Pericardium (tissue), 1 donor: Measurements from ENCODE around the gene EVC2.

DNA sequence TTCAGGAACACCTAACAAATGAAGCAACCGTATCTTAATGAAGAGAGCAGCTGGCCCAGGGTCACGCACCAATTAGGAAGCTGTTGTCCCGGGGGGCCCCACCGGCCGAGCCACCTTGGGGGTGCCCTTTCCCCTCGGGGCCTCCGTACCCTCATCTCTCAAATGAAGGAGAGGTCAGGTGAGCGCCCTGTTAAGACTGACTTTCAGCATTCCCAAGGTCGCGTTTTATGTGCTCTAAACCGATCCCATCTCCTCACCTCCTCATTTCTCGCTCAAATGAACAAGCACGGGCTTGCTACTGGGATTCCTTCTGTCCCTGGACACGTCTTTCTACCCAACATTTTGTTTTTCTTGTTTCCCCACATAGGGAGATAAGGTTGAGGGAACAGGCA, 749 bp downstream of the LRPAP1 start:
- RRBS = no CpG with 5 or more reads among the region's 14 CpGs

DNA sequence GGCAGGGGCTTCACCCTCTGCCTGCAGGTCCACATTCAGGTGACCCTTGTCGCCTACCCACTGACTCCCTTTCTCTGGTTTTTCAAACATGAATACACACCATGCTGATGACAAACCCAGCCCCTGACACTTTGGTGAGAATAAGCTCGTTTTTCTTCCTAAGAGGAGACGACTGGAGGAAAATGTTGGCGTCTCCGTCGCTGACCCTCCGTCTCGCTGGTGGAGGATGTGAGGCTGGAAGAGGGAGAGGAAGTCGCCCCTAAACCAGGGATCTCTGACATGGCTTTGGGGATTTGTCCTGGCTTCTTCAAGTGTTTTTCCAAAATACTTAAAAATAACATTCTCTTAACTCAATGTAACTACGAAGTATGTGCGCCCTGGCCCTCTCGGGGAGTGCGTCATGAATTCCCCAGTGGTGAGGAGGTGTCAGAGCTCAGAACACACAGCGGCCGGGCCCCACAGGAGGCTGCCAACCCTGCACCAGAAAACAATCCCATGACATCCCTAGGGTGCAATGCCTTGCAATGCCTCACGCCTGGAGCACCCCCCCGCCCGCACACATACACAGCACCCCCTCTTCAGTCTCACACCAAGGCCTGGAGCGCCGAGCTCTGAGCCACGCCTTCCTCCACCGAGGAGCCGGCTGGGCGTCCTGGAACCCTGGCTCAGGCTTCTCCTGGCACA, 108.5 kb upstream of the ADRA2C start:
- RRBS = 21% methylated on average over 2 of the region's 24 CpGs

- RRBS = 55% methylated on average over 8 of the region's 27 CpGs
These were observed 22.0 kb upstream of the ADRA2C start for GRCh38 chr4:3744029-3744700.

DNA sequence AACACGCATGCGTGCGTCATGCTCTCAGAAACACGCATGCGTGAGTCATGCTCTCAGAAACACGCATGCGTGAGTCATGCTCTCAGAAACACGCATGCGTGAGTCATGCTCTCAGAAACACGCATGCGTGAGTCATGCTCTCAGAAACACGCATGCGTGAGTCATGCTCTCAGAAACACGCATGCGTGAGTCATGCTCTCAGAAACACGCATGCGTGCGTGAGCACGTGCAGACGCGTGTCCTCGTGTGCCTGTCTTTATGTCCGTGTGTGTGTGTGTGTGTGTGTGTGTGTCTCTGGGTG, 19.6 kb upstream of the ADRA2C start:
- RRBS = no CpG with 5 or more reads among the region's 23 CpGs

GRCh38 chr4:4648718-4649602, 107.1 kb upstream of the STX18 start:
- RRBS = no CpG with 5 or more reads among the region's 10 CpGs

- RRBS = no CpG with 5 or more reads among the region's 8 CpGs
These were observed 131.0 kb upstream of the STX18 start for GRCh38 chr4:4672974-4673203.

- RRBS = no CpG with 5 or more reads among the region's 3 CpGs
These were observed 6.2 kb upstream of the STK32B start for GRCh38 chr4:5045080-5045480.

DNA sequence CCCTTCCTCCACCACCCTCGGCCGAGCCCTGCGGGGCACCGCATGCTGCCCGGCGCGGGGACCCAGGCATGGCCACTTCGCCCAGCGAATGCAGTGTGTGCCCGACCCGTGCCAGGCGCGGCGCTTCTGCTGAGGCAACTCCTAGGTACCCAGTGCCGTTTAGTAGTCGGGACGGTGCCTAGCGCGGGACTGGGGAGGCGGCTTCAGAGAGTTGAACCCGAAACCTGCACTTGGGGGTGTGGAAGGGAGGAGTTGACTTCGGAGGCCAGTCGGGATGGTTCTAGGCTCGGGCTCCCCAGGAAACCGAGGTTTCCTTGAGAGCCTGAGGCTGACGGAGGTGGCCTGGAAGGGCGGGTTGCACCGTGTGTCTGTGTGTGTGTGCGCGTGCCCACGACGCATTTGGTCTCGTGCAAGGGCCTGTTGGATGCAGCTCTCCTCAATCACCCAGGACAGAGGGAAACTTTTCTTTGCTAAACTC, 717 bp downstream of the STK32B start:
- RRBS = no CpG with 5 or more reads among the region's 33 CpGs

DNA sequence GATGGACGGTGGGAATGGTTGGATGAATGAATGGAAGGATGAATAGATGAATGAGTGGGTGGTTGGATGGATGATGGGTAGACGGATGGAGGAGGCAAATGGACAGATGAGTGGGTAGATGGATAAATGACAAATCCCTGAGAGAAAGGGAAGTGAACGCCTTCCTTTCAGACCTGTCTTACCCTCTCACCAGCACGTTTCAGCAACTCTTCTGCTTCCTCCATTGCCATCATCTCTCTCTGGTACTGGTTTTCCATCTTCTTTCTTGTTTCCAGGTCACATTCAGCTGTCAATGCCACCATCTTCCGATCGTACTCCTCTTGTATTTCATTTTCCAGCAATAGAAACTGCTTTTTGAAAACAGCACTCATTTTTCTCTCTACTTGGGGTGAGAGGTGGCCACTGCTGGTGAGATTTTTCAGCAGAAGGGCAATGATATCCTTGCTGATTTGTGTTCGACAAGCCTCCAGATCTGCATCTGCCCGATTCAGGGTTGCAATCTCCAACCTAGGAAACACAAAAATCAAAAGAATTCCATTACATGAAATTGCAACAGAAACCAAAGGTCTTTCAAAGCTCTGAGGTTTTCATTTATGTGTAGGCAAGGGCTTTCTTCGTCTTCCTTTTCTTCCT, 67.9 kb downstream of the EVC2 start:
- RRBS = no CpG with 5 or more reads among the region's 9 CpGs

GRCh38 chr4:5708056-5709289, at the start of gene EVC2:
Gene EVC2 (minus strand): TSS chr4:5708559.
- RRBS = 3% methylated on average over 45 of the region's 89 CpGs

DNA sequence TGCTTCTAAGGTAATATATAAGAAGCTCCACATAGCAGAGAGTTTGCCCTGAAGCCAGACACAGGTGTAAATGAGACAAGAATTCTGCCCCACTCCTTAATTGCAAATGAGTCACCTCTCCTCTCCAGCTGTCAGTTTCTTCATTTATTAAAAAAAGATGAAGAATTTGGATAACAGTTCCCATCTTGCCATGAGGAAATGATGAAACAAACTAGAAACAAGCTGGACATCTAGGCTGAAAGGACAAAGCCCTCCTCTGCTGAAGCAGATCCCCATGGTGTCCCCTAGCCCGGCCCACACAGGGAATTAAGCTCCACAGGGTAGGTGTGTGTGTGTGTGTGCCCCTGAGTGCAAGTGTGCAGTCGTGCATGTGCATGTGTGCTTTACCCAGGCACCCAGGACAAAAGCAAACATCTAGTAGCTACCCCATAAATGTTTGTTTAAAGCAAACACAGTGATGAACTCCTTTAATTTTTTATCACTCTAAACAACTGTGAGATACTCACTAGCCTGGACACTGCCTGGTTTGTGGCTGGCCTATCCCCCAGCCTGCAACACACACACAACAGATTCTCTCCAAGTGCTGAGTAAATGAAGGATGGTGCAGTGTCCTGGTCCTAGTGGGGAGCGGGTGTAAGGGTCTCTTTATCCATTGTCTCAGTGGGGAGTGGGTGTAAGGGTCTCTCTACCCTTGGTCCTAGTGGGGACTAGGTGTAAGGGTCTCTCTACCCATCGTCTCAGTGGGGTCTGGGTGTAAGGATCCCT, 853 bp upstream of the EVC start:
- RRBS = no CpG with 5 or more reads among the region's 4 CpGs

- RRBS = 73% methylated on average over 3 of the region's 24 CpGs
These were observed 7.5 kb downstream of the WFS1 start for GRCh38 chr4:6276938-6277767.

GRCh38 chr4:6692800-6693183, 886 bp upstream of the S100P start:
- RRBS = no CpG with 5 or more reads among the region's 2 CpGs

DNA sequence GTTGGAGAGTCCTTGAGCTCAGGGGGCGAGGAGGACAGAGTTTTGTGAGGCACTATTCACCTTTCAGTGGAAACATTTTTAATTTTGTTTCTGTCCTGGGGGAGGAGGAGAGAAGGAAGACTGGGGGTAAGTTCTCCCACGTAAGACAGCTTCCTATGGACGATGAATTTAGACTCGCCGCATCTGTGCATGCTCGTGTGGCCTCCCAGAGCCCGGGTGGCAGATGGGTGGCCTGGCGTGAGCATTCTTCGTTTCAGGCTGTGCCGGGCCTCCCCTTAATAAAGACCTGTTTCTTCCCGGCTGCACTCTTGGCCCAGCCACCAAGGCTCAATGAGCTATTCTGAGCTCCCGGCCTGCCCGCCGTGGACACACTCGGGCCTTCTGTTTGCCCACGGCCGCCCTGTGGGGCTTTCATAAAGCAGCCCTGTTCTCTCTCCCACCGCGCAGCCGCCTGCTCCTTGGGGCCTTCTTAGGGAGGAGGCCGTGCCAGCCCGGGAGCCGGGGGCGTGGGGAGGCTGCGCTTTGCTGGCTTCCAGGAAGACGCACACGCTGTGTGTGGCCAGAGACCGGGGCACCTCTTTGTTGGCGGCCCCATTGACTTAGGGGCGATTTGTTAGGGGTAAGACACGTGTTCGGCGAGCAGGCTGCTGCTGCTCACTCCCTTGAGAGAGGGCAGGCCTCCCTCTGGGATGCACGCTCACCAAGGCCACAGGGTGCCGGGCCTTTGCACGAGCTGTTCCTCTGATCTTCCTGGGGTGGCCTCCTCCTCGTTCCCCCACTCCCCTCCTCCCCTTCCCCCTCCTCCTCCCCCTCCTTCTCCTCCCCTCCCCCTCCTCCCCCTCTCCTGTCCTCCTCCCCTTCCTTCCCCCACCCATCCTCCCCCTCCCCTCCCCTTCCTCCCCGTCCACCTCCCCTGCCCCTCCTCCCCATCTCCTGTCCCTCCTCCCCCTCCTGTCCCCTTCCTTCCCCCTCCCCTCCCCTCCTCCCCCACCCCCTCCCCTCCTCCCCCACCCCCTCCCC, 11.2 kb downstream of the BLOC1S4 start:
- RRBS = 43% methylated on average over 12 of the region's 38 CpGs

- RRBS = 56% methylated on average over 7 of the region's 16 CpGs
These were observed 14.8 kb upstream of the KIAA0232 start for GRCh38 chr4:6767663-6768177.

DNA sequence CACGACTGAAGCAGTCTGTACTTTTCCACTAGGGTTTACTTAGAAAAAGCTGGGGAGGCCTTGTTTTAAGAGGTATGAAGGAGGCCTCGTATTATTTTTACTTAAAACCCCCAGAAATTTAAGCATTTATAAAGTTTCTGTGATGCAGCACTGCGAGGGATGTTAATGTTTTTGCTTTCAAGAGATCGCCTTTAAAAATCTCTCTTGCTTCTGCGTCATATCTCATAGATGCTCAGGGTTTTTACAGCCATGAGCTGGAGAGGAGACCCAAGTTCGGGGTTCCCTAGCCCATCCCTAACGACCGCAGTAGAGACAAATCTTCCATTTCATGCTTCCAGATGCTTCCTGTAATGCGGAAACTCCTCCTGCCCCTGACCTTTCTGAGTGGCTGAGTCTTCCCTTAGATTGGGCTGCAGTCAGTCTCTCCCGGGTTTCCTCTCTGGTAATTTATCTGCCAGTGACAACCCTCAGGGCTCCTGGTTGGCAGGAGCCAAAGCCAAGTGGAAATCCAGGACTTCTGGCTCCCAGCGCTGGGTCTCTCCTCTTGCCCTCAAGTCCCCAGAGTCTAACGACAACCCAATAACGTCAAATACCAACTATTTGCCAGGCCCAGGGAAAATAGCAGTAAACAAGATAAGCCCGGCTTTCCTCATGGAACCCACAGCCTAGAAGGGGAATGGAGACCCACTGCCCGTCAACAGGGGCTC, 1.3 kb upstream of the TBC1D14 start:
- RRBS = no CpG with 5 or more reads among the region's 15 CpGs

GRCh38 chr4:6934636-6934979, 25.0 kb downstream of the TBC1D14 start:
- RRBS = no CpG with 5 or more reads among the region's 5 CpGs

DNA sequence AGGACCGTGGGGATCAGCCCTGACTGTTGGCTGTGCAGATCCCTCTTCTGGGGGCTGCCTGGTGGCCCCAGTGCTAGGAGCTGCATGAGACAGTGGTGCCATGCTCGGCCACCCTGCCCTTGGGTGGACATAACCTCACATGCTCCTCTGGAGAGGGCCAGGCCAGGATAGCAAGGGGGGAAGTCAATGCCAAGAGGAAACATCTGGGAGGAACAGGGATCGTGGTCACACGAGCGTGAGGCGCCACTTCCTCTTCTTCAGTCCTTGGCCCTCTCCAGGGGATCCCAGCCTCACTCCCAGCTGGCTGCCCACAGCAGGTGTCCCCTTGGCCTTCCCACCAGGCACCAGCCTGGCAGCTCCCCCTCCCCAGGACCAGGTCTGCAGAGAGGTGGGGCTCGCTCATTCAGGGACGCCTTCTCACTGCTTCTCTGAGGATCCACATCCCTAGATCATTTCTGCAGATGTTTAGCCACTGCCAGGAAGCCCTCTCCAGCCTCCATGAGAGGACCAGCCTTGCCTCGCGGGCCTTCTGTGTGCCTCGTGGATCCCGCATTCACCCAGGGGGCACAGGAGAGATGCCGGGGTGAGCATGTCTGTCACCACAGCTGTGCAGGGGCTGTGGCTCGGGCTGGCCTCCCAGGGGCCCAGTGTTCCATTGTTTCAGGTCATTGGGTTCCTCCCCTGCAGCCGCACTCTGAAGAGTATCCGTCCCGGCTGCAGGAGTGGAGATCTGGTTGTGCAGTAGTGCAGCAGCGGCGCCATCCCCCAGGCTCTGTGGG, 28.8 kb downstream of the TBC1D14 start:
- RRBS = 80% methylated on average over 1 of the region's 19 CpGs

GRCh38 chr4:6986063-6986654, 56.6 kb downstream of the CCDC96 start:
- RRBS = 2% methylated on average over 7 of the region's 18 CpGs

DNA sequence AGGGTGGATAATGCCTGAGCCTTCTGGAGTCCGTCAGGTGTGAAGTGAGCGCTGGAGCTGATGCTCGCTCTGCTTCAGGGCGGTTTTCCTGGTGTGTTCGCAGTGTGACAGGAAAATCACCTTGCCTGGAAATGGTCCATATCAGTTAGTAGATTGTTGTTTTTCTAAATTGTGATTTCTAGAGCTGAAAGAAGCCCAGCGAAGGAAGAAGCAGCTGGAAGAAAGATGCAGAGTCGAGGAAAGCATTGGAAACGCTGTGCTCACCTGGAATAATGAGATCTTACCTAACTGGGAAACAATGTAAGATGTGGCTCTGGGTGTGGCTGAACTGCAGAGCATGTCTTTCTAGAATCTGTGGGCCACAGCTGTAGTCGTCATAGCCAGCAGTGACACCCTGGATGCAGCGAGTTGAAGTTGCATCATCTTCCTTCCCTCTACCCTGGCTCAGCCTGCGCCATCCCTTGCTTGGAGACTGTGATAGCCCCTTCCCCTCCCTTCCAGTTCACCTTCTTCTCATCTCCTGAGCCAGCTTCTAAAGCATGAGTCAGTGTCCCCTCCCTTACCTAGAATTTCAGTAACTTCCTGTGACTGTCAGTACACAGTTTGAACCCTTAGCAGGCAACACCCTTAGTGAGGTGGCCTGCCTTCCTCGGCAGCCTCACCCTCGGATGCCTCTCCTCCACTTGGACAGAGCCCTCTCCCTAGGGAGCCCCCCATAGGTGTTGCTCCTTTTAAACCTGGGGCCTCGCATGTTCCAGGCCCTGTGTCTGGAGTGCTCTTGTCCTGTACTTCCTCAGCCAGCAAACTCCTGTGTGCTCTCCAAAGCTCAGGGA, 43.7 kb downstream of the CCDC96 start:
- RRBS = no CpG with 5 or more reads among the region's 14 CpGs